Cerebellum (tissue), 5 donors: ENCODE results near the genes PDE4B and DYNLT5.

GRCh38 chr1:65550131-65551001, 129.9 kb downstream of the LEPR start:
- PRO-cap, 3 experiments, result no peak in any of the 3 experiments
- RAMPAGE, long total RNA, result no peak

- PRO-cap, 3 experiments, result peak in 2 of 3 experiments; most common plus-strand start chr1:65792801 (in 2); most common minus-strand start chr1:65792814 (in 1)
- RAMPAGE, long total RNA, result no peak
Measured at GRCh38 chr1:65792645-65793863, at the start of gene PDE4B. Gene PDE4B (plus strand): TSS chr1:65792895.

- PRO-cap, 3 experiments, result no peak in any of the 3 experiments
- RAMPAGE, long total RNA, result no peak
Measured at GRCh38 chr1:66247510-66247871, 286.5 kb upstream of the SGIP1 start.

- PRO-cap, 3 experiments, result peak in 1 of 3 experiments; most common plus-strand start chr1:66336168 (in 1); most common minus-strand start chr1:66336098 (in 1)
- RAMPAGE, long total RNA, result no peak
Measured at GRCh38 chr1:66335530-66336725, 198.0 kb upstream of the SGIP1 start.

- PRO-cap, 3 experiments, result no peak in any of the 3 experiments
- RAMPAGE, long total RNA, result no peak
Measured at GRCh38 chr1:66336726-66337040, 197.3 kb upstream of the SGIP1 start.

DNA sequence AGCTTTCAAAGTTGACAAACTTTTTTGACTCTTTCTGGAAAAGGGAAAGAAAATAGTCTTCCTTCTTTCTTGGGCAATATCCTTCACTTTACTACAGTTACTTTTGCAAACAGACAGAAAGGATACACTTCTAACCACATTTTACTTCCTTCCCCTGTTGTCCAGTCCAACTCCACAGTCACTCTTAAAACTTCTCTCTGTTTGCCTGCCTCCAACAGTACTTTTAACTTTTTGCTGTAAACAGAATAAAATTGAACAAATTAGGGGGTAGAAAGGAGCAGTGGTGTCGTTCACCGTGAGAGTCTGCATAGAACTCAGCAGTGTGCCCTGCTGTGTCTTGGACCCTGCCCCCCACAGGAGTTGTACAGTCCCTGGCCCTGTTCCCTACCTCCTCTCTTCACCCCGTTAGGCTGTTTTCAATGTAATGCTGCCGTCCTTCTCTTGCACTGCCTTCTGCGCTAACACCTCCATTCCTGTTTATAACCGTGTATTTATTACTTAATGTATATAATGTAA, 160.7 kb upstream of the SGIP1 start:
- PRO-cap, 3 experiments, result no peak in any of the 3 experiments
- RAMPAGE, long total RNA, result no peak

- PRO-cap, 3 experiments, result no peak in any of the 3 experiments
- RAMPAGE, long total RNA, result no peak
Measured at GRCh38 chr1:66401938-66402764, 131.8 kb upstream of the SGIP1 start.

DNA sequence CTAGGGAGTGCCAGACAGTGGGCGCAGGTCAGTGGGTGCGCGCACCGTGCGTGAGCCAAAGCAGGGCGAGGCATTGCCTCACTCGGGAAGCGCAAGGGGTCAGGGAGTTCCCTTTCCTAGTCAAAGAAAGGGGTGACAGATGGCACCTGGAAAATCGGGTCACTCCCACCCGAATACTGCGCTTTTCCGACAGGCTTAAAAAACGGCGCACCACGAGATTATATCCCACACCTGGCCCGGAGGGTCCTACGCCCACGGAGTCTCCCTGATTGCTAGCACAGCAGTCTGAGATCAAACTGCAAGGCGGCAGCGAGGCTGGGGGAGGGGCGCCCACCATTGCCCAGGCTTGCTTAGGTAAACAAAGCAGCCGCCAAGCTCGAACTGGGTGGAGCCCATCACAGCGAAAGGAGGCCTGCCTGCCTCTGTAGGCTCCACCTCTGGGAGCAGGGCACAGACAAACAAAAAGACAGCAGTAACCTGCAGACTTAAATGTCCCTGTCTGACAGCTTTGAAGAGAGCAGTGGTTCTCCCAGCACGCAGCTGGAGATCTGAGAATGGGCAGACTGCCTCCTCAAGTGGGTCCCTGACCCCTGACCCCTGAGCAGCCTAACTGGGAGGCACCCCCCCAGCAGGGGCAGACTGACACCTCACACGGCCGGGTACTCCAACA, 52.8 kb upstream of the SGIP1 start:
- PRO-cap, 3 experiments, result no peak in any of the 3 experiments
- RAMPAGE, long total RNA, result no peak

GRCh38 chr1:66555789-66556771, 22.1 kb downstream of the SGIP1 start:
- PRO-cap, 3 experiments, result no peak in any of the 3 experiments
- RAMPAGE, long total RNA, result no peak

GRCh38 chr1:66705081-66705772, 47.0 kb upstream of the DYNLT5 start:
- PRO-cap, 3 experiments, result no peak in any of the 3 experiments
- RAMPAGE, long total RNA, result no peak

- PRO-cap, 3 experiments, result peak in 1 of 3 experiments; most common plus-strand start chr1:66752459 (in 1)
- RAMPAGE, long total RNA, result no peak
Measured at GRCh38 chr1:66751948-66752941, at the start of gene DYNLT5. Gene DYNLT5 (plus strand): TSS chr1:66752459.

DNA sequence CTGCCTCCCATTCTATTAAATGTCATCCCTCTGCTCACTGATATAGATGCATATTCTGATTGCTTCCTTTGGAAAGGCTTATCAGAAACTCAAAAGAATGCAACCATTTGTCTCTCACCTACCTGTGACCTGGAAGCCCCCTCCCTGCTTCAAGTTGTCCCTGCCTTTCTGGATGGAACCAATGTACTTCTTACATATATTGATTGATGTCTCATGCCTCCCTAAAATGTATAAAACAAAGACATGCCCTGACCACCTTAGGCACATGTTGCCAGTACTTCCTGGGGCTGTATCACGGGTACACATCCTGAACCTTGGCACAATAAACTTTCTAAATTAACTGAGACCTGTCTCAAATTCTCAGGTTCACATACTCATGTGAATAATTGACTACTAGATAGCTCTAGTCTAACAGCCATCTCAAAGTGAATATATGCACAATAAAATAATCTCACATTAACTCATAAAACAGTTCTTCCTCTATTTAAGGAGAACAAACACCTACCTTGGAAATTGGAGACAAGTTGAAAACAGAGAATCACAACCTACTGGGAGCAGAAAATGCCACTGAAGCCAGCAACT, 5.7 kb downstream of the DNAI4 start:
- PRO-cap, 3 experiments, result no peak in any of the 3 experiments
- RAMPAGE, long total RNA, result no peak

DNA sequence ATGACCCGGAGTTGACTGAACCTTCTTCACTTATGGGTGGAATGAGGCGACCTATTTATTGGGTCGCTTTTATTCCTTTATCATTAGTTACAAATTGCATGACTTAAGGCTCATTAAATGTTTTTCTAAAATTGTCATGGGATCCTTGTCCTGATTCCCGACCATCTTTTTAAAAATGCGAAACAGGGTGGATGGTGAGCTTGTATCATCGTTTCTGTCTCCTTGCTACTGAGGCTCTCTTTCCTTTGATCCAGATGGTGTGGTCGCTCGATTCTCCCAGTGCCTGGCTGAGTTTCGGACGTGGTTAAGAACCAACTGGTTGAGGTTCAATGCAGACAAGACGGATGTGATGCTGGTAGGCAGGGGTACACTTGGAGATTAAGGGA, 1.1 kb downstream of the MIER1 start:
- PRO-cap, 3 experiments, result peak in 1 of 3 experiments; most common plus-strand start position 290 of the sequence (in 1); most common minus-strand start position 247 of the sequence (in 1)
- RAMPAGE, long total RNA, result no peak

- PRO-cap, 3 experiments, result no peak in any of the 3 experiments
- RAMPAGE, long total RNA, result no peak
Measured at GRCh38 chr1:66948700-66949076, 23.9 kb downstream of the MIER1 start.

GRCh38 chr1:67207219-67207717, 41.0 kb downstream of the IL23R start:
- PRO-cap, 3 experiments, result no peak in any of the 3 experiments
- RAMPAGE, long total RNA, result no peak

DNA sequence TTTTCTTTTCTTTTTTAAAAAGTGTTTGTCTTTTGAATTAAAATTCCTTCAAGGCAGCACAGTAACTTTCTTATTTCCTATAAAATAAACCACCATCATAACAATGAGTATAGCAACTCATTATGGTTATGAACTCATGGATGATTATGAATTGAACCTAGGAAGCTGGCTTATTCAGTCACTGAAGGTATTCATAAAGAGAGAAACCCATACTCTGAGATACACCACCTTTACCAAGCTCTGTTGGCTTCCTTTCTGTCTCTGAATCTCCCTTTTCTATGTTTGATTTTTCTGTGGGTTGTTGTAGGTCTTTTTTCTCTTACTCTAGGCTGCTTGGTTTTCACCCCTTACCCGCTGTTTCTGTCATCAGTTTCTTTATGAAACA, 25.2 kb downstream of the IL12RB2 start:
- PRO-cap, 3 experiments, result no peak in any of the 3 experiments
- RAMPAGE, long total RNA, result no peak

DNA sequence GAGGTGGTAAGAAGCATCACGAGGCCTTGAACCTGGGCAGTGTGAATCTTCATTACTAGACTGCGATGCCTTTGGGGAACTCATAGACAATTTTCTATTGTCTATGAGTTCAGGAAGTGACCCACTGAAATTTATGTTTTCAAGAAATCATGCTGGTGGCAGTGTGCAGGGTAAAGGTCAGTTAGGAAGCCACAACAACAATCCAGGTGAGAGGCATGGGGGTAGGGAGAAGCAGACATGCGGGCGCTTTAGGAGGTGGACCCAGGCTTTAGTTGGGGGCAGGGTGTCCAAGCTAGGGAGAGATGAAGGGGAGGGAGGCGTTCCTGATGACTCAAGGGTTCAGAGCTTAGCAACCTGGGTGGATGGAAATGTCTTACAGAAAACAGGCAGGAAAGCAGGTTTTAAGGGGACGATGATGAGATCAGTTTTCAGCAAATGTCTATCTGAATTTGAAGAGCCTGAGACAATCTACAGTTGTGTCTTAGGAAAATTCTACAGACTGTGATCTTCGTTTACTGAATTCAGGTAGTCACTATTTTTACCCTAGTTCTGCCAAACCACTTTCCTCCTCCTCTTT, 14.3 kb downstream of the GNG12 start:
- PRO-cap, 3 experiments, result no peak in any of the 3 experiments
- RAMPAGE, long total RNA, result no peak

- PRO-cap, 3 experiments, result no peak in any of the 3 experiments
- RAMPAGE, long total RNA, result no peak
Measured at GRCh38 chr1:67840352-67841018, 7.2 kb upstream of the GNG12 start.

DNA sequence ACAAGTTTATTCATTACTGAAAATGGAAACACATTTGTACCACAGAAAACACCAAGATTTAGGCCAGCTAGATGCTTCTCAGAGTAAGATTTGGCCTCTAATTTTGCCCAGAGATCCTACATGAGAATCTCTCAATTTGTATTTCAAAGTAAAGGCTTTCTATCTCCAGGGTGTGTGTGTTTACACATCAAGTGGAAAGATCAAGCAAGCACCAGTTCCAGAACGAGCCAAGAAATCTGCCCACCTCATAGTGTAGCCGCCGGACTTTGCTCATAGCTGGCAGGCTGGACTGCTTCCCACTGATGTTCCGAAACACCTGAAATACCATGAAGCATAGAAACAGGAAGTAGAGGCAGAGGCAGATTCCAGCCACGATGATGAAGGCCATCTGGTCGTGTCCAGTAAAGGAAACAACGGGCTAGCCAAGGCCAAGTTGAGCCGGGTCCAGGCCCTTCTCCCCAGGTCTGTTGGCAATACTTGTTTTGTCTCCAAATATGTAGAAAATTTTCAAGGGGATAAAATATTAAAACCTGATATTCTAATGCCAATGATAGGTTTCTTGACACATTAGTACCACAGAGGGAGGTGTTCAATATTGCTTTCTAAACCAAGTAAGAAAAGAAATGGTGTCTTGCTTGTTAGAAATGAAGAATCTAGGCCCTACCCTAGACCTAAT, 86.6 kb downstream of the WLS start:
- PRO-cap, 3 experiments, result no peak in any of the 3 experiments
- RAMPAGE, long total RNA, result no peak

- PRO-cap, 3 experiments, result no peak in any of the 3 experiments
- RAMPAGE, long total RNA, result no peak
Measured at GRCh38 chr1:68174711-68175118, 57.6 kb downstream of the WLS start.